Mesenchymal stem cell of Wharton's jelly (primary cell): ENCODE measurements around the gene SLC7A11.

DNA sequence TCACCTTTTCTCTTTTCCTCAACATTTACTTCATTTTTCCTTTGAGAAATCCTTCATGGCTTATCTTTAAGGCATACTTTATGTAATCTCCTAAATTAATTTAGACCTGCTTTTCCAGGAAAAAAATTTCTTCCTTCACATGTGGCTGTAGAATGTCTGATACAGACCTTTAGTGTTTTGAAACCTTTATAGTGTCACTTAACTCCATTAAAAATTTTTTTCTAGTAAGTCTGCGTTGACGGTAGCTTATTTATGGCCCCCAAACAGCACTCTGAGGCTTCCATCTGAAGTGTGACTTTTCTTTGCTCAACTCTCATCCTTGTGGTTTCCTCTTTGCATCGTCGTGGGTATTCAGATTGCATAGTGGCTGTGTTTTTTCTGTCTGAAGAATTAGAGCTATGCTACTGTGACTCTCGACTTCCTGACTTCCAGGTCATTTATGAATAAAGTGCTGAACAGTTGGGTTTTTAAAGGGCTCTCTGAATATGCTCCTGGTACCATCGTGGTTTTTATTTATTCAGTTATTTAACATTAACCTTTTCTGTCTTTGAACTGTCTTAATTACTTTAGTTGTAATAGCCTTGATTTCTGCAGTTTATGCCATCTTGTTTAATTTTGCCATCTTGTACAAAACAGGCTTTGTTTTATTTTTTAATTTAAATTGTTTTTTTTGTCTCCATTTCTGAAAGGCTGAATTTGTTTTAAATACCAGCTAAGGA lies 44.9 kb downstream of the JADE1 start:
- CAGE, long polyA plus RNA, result no peak

DNA sequence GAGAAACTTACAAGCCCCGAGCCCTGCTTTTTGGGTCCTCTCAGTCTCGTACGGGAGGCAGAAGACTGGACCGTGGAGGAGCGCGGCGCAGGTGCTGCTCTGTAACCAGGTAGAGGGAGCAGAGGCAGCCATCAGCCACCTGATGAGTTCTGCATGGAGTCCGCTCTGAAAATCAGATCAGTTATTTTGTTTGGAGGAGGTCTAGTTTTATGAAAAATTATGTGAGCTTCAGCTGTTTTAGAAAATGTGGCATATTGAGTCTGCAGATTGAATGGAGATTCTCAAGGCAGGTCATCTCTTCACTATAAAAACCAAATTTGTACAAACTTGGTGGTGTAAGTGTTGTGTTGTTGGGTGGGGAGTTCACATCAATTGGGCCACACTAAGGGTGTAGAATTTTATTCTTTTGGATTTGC lies 61.4 kb downstream of the JADE1 start:
- CAGE, long polyA plus RNA, result no peak

DNA sequence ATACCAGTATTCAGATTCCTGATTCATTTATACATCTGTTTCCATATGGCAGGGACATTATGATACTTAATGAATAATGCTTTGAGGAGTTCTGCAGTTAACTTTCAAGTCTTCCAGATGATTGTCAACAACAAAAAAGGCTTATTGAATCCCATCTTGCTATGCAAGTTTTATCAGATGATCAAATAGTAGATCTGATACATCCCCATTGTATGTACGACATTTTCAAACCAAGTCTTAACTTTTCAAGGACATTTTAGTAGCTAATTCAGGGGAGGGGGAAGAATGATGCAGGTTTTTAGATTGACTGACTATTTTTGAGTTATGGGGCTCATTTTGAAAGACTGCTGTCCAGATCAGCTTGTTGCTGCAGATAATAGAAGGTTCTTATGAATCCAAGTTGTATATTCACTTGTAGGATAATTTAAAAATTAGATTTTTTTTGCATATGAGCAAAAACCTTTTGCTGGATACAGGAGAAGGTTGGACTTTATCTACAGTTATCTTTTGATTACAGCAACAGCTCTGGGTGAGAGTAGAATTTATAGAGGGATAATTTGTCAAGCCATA lies 64.3 kb downstream of the JADE1 start:
- CAGE, long polyA plus RNA, result no peak

GRCh38 chr4:130055015-130055367 lies 959.0 kb downstream of the C4orf33 start:
- CAGE, long polyA plus RNA, result no peak

DNA sequence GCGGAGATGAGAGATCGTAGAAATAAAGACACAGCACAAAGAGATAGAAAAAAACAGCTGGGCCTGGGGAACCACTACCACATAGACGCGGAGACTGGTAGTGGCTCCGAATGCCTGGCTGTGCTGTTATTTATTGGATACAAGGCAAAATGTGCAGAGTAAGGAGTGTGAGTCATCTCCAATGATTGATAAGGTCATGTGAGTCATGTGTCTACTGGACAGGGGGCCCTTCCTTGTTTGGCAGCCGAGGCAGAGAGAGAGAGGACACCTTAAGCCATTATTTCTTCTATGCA lies 921.8 kb upstream of the PCDH10 start:
- CAGE, long polyA plus RNA, result no peak

GRCh38 chr4:132345211-132346000 lies 803.7 kb upstream of the PCDH10 start:
- CAGE, long polyA plus RNA, result no peak

DNA sequence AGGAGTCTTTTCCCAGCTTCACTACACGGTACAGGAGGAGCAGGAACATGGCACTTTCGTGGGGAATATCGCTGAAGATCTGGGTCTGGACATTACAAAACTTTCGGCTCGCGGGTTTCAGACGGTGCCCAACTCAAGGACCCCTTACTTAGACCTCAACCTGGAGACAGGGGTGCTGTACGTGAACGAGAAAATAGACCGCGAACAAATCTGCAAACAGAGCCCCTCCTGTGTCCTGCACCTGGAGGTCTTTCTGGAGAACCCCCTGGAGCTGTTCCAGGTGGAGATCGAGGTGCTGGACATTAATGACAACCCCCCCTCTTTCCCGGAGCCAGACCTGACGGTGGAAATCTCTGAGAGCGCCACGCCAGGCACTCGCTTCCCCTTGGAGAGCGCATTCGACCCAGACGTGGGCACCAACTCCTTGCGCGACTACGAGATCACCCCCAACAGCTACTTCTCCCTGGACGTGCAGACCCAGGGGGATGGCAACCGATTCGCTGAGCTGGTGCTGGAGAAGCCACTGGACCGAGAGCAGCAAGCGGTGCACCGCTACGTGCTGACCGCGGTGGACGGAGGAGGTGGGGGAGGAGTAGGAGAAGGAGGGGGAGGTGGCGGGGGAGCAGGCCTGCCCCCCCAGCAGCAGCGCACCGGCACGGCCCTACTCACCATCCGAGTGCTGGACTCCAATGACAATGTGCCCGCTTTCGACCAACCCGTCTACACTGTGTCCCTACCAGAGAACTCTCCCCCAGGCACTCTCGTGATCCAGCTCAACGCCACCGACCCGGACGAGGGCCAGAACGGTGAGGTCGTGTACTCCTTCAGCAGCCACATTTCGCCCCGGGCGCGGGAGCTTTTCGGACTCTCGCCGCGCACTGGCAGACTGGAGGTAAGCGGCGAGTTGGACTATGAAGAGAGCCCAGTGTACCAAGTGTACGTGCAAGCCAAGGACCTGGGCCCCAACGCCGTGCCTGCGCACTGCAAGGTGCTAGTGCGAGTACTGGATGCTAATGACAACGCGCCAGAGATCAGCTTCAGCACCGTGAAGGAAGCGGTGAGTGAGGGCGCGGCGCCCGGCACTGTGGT lies 1.4 kb downstream of the PCDH10 start:
- CAGE, long polyA plus RNA, result no peak

DNA sequence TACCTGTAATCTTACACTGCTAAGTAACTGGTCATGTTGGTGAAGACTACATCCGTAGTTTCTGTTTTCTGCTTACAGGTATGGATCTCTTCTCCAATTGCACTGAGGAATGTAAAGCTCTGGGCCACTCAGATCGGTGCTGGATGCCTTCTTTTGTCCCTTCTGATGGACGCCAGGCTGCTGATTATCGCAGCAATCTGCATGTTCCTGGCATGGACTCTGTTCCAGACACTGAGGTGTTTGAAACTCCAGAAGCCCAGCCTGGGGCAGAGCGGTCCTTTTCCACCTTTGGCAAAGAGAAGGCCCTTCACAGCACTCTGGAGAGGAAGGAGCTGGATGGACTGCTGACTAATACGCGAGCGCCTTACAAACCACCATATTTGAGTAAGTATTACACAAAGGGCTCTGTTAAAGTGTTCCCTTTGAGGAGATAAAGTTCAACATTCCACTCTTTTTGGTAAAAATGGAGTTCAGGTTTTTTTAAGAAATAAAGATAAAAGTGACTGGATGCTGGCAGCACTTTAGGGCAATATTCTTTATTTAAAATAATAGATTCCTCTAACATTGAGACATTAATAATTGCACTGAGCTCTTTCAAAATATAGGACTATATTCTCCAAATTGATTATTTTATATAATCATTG lies 13.9 kb downstream of the PCDH10 start:
- CAGE, long polyA plus RNA, result no peak

- CAGE, long polyA plus RNA, result no peak
Measured at GRCh38 chr4:133886547-133886989, 315.0 kb downstream of the PABPC4L start.

DNA sequence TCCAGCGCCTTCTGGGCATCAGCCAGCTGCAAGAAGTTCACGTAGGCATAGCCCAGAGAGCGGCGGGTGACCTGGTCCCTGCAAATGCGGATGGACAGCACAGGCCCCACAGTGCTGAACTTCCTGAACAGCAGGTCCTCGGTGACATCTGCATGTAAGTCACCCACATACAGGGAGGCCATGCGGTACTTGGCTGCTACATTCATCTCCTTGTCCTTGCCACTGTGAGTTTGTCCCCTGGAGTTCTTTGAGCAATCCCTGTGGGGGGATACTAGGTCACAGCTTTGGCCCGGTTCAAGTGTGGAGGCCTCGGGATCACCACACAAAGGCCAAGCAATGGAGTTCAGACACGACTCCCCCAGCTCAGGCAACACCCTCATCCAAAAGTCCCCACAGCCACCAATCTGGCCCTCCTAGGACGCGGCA lies 762 bp downstream of the PABPC4L start:
- CAGE, long polyA plus RNA, result no peak

DNA sequence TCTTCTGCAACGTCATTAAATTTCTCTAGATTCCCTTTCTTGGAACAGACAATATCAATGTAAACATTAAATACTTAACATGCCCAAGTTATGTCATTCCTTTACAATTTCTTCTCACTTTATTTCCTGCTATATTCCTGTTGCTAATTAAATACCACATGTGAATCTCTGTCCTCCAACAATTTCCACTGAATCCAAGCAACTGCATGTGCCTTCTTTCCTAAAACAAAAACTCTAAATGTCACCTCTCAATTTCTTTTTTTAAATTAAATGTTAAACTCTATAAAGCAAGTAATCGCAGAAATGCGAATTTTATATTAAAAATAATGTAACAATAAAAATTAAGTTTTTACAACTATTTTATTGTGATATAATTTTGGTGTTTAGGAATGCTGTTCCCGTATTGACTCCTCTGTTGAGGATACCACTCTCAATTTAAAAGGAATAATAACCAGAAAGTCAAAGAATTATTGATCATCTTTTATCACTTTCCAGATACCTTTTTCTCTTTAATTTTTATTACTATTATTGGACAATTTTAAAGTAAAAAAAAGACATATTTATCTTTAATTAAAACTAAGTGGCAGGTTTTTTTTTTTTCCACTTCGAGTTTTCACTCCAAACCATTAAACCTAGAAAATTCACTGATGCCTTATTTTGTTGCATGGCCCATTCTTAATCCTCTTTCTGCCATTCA lies 19.7 kb downstream of the SLC7A11 start:
- CAGE, long polyA plus RNA, result no peak

GRCh38 chr4:138241673-138242898 lies at the start of gene SLC7A11:
SLC7A11 (minus strand) TSS chr4:138242349.
- CAGE, long polyA plus RNA, result start-site peak on the minus strand at chr4:138242346-138242354, 396 and 579 reads in 2 replicates

GRCh38 chr4:138334499-138334872 lies 92.3 kb upstream of the SLC7A11 start:
- CAGE, long polyA plus RNA, result no peak

DNA sequence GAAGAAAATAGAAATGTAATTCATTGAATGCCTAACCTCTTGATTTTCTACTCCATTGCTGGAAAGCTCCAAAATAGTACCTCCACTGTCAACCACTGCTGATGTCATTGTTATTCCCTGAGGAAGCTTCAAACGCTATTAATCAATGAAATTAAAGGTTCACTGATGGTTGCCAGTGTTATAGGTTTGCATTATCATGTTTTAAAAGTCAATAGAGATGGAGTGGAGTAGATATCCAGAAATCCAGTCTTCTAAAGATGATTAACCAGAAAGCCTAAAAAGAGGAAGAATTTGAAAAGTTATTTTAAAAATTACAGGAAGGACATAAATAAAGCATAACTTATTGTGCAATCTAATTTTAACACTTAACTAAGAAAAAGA lies 39.4 kb downstream of the ELF2 start:
- CAGE, long polyA plus RNA, result no peak

DNA sequence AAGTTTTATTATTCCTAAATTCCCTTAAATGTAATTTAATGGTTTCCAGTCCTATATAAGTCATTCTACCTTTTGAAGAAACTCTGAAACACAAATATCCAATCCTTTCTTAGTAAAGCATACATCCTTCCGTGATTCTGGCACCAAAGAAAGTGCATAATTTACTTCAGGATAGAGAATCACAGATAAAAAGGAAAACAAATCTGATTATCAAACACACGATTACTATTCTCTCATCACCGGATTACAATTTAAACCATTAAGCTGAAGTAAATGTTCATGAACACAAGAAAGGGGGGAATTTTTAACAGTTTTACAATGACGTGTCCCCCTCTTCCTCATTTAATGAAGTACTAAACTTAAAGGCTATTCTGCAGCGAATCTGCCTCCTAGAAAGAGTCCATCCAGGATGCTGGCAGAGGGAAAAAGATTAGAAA lies 1.5 kb downstream of the ELF2 start:
- CAGE, long polyA plus RNA, result no peak

- CAGE, long polyA plus RNA, result no peak
Measured at GRCh38 chr4:139188867-139189576, 12.0 kb upstream of the ELF2 start.

DNA sequence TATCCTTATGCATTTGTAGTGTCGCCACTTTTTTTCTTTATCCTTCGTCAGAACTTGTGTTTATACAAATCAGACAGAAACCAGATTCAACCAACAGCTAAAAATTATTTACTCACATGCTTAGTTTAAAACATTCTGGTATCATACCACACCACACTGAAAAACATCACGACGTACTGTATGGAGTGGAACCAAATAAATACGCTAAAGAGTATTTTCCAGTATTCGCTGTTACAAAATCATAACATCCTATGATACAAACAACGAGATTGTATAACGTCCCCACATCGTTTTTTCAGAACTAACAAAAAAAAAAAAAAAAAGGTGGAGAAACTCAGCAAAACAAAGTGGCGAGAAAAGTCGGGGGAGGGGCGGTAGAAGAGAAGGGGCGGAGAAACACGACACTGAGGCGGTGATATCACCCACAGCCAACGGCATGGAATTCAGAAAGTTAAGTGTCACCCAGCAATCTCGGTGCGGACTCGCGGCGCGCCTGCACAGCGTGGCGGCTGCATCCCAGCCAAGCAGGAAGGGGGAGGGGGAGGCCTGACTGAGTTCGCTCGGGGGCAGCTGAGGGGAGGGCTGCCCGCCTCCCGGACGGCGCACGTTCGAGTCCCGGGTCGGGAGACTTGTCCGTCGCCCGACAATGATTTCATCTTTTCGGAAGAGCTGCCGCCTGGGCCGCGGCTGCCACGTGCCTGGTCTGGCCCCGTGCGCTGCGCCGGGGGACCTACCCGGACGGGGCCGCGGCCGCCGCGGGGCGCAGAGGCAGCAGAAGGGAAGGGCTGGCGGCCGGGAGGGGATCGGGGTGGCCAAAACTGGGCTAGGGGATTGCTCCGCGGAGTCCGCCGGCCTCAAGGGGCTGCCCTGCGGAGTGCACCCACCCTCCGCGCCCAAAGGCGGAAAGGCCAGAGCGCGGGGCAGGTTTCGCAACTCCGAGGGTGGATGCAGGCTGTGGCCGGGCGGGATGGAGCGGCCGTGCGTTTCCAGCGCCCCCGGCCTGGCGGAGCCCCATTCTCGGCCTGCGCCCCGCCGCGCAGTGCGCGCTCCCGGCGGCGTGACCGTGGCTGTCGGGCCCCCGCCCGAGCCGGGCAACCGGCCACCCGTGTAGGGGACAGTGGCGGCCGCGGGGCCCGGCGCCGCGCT lies 769 bp downstream of the SETD7 start:
- CAGE, long polyA plus RNA, result no peak

DNA sequence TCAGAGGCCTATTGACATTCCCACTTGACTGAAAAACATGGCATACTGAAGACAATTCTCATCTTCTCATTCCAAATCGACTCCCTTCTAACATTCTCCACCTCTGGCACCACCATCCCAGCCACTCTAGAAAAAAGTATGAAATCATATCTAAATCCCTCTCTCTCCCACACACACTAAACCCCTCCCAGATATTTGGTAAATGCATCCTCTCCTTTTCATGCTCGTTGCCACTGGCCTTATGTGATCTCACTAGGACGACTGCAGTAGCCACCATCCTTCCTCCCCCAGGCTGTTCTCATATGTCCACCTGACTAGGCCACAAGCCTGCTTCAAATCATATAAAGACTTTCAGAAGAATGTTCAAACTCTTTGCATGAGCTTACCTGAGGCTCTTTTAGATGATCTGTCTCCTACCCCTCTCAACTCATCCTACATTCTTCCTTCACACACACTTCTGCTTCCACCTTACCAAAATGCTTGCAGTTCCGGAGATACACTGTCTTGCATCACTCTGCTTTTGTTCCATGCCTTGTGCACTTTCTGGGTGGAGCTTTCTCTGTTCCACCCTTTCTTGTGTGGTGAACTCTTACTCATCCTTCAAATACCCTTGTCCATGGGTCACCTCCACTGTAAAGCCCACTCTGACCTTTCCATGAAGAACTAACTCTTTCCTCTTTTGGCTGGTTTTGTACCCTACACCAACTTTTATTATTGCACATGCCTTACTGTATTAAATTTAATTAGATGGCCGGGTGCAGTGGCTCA lies 18.6 kb upstream of the MGST2 start:
- CAGE, long polyA plus RNA, result no peak

DNA sequence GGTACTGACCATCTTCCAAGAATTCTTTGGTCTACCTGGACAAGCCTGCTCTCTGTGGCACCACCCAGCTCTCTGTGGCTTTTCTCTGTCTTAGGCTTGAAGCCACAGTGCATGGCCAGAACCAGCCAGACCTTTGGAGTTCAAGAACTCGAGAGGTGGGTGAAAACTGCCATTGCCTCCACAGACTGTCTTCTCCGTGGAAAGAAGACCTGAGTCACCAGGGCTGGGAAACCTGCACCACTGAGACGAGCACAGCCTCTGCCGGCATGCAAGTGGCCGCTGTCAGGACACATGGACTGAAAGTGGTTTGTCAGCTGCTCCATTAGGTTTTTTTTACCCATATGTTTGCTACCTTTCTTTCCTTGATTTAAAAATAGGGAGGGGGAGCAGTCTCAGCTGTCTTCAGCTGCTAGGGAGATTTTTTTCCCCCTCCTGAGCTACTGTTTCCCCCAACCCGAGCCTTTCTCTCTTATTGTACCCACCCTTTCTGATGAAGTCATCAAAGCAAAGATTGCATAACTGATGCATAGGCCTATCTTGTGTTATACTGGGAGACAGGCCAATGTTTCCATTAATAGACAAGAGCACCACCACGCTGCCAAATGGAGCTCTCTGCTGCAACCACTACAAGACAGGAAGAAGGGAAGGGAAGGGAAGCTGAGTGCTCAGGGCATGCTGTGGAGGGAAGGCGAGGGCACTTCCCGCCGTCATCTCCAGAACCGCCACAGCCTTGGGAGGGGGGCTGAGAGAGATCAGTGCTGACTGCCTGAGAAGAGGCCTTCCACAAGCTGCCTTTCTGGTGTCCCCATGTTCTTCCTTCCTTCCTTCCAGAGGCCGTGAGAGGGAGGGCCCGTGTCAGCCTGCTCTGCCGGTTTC lies 74.7 kb downstream of the MGST2 start:
- CAGE, long polyA plus RNA, result no peak

GRCh38 chr4:139746367-139746917 lies 80.8 kb downstream of the MGST2 start:
- CAGE, long polyA plus RNA, result no peak